ENCODE measurements around a stretch of chr4.

DNA sequence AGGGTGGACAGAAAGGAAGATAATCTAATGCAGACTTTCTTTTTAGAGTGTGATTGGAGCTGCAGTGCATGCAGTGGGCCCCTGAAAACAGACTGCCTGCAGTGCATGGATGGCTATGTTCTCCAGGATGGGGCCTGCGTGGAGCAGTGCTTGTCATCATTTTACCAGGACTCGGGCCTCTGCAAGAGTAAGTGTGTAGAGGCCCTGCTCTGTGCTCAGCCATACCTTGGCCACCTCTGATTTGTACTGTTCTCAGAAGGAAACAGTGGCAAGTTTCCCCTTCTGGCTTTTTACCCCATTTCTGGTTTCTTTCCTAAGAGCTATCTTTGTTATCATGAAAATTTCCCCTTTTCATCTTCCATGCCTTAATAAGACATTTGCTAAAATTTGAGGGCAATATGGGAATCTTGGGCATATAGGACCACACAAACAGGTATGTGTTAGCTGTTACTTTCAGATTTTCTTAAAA is 178.9 kb upstream of the ANXA3 start:
- PRO-cap = no peak

DNA sequence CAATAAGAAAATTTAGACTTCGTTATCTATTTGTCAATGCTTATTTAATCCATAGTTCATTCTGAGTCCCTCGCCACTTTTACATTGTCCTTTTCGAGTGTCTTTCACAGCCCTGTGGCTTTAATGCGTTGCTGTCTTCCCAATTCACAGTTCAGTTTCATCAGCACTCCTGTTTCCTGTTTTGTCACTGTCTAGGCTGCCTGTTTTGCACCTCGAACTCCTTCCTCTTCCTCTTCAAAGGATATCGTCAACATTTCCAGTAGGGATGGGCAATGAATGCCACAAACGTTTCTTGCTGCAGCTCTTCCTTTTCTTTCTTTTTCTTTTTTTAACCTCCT is 105.3 kb downstream of the ANXA3 start:
- PRO-cap = no peak

- PRO-cap = no peak
Observed at GRCh38 chr4:78691835-78692443, 84.2 kb upstream of the BMP2K start.

DNA sequence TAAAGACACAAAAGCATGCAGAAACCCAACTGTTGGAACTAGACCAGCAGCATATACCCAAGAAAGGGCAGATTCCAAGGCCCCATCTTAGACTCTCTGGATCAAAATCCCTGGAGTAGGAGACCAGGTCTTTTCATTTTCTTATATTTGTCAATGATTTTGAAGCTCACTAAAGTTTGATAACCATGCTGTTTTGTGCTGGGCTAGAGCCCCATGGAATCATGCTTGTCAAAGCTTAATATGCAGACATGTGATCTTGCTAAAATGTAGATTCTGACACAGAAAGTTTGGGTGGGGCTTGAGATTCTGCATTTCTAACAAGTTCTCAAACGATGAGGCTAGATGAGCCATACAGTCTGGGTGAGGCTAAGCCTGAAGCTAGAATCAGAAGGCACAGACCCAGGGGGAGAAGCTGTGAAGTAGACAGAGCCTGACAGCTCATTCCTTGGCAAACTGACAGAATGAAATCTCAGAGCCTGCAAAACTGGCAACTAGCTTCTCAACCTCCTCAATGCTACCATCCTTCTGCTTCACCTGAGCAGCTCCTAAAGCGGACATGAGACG is 71.3 kb upstream of the BMP2K start:
- PRO-cap = no peak

GRCh38 chr4:78749984-78750503 is 26.1 kb upstream of the BMP2K start:
- PRO-cap = no peak

GRCh38 chr4:78777288-78778201 is 1.4 kb downstream of the BMP2K start:
- PRO-cap = no peak

GRCh38 chr4:78801360-78802251 is 25.5 kb downstream of the BMP2K start:
- PRO-cap = no peak

- PRO-cap = no peak
Observed at GRCh38 chr4:78938290-78938755, 915 bp downstream of the PAQR3 start.

- PRO-cap = no peak
Observed at GRCh38 chr4:79584473-79584951, 176.5 kb upstream of the GK2 start.

GRCh38 chr4:79599764-79600345 is 191.8 kb upstream of the GK2 start:
- PRO-cap = no peak

- PRO-cap = no peak
Observed at GRCh38 chr4:79964072-79965179, 108.6 kb downstream of the ANTXR2 start.

GRCh38 chr4:80058480-80059199 is 14.4 kb downstream of the ANTXR2 start:
- PRO-cap = no peak

- PRO-cap = bidirectional peak, plus-strand start at chr4:81153750, minus-strand start at chr4:81153688
Observed at GRCh38 chr4:81153389-81154462, 61.3 kb downstream of the PRKG2 start.

DNA sequence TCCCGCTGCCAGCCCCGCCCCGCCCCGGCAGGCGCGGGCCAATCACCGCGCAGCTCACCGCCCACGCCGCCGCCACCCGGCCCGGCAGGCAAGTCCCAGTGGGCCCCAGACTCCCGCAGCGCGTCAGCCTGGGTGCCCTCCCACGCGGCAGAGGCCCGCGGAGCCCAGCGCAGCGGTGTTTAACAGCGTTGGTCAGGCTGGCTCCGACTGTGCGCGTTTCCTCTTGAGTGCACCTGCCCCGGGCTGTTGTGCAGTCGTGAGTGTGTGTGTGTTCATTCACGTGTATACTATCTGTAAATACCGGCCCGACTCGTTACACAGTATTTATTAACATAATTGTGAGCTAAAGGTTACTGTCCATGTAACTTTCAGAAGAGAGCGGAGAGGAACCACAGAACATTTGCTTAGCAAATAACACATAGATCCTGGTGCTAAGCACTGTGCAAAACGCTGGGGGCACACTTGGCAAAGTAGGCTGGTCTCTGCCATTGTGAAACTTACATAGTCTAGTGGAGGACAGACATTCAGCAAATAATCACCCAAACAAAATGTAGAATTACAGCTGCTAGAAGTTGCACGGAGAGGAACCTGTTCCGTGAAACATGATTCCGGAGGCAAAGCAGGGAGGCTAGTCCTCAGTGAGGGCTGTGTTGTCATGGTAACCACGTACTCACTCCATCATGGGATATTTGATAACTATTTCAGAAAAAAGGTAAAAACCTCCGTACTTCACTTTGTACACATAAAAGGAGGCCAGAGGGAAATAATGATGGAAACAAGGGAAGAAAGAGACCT is 450 bp upstream of the RASGEF1B start:
- PRO-cap = bidirectional peak, plus-strand start at position 108 of the sequence, minus-strand start outside the sequence

GRCh38 chr4:81622526-81623091 is 150.9 kb upstream of the RASGEF1B start:
- PRO-cap = no peak

- PRO-cap = no peak
Observed at GRCh38 chr4:81663979-81664390, 192.3 kb upstream of the RASGEF1B start.

- PRO-cap = no peak
Observed at GRCh38 chr4:81668229-81668718, 196.6 kb upstream of the RASGEF1B start.

GRCh38 chr4:81724882-81725379 is 253.2 kb upstream of the RASGEF1B start:
- PRO-cap = no peak

DNA sequence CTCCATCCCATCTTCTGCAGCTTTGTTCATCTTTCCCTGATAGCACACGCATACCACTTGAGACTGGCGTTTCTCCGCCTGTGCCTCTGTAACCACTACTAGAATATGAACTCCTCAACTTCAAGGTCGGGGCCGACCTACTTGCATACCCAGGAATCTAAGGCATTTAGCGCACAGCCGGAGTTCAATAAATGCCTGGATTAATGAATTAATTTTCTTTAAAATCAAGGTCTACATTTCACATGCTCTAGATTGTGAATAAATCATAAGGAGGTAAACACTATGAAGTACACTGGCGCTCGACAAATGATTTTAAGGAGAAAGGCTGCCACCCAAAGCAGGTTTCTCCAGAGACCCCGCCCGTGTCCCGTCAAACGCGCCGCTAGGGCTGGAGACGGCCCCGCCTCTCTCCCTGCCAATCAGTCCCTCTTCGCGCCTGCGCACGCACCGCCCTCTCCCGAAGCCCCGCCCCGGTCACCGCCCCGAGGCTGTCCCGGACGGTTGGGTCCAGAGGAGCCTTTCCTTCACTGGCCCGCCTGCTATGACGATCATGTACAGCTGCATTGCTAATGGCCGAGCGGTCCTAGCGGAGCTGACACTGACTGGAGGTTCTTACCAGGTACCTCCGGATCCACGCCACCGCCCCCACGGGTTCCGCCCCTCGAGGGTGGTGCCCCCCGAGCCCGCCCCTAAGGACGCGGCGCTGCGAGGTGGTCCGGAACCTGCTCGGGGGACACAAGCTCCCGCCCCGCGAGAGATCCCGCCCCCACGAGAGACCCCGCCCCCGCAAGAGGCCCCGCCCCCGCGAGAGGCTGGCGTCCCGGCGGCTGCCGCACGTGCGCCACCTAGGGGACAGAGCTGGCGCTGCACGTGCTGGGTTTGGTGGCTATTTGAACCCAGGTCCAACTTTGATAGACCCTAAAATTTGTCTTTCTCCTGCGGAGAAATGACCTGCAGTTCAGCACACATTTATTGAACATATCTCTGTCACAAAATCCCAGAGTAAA is 89.0 kb downstream of the HNRNPD start:
- PRO-cap = no peak

DNA sequence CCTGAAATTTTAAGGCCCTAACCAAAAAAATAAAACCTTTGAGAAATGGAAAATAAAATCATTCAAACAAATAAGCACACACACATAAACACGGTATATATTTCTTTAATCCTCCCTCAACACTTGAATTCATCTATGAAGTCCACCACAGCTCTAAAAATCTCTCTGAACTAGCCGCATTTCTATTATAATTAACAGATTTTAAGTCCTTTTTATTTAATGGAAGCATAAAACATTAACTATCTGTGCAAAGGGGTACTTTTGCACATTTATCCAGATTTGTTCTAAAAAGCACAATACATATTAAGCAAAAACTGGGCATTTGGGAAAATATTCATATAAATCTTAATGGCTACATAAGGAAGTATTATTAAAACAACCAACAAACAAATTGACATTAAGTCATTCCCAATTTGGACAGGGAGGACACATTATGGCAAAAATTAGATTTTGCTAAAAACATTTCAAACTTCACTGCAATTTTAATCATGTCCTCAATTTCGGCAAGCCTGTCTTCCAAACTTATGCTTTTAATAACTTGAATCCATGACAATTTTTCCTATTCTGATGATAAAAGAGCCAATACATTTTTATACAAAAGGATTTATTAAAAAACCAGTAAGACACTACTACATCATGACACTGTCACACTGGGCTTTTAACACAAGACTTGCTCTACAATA is 20.4 kb downstream of the HNRNPD start:
- PRO-cap = no peak

Data from Calu3 (cell line).